ENCODE results near the gene EEF1B2.

DNA sequence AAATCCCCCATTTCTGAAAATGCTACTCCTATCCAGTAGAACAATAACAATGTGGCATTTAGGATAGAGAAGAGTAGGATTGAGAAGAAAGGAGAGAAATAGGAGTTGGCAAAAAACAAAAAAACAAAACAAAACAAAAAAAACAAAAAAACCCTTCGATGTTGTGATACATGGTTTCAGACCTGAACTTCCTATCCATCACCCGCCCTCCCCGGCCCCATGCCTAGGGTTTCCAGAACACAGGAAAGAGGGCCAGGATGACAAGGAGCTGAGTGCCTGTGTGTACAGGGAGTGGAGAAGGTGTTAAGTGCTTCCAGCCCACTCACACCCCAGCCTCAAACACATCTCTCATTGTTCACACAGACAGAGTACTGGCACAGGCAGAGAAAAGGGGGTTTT lies 6.4 kb downstream of the NRP2 start:
- PRO-cap, result no peak

DNA sequence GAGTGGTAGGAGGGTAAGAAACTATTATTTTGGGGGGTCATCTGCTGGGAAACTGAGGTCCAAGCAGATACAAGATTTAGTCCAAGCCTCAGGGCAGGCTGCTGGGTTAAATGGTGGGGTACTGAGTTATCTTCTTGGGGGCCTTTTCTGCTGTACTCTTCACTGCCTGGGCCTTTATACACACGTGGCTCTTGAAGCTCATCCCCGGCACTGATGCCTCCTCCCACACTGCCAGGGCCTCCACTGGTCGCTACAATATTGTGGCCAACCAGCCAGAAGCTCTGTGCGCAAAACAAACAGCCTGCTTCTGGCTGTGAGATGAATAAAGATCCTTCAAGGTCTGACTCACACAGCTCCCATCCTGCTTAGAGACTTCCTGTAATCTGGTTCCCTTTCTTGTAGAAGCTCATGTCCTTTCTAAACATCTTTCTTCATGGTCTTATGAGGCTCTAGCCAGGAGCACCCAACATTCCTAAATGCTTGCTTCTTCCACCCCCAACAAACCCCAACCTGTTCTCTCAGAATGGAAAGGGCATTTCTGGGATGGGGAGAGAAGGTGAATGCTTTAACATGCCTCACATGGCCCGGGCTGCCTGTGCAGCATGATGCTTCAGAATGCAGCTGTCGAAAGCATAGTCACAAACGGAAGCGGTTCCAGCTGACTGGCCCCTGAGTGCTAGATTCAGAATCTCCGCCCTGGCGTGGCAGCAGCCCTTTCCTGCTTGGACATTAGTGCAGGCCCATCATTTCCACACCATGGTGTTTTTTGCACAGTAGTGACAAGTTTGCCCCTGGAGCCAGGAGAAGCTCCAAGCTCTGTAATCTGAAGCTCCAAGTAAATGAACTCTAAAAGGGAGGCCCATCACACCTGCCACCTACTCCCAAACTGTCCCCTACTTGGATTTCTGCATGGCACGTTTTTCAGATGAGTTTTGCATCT lies 24.6 kb downstream of the NRP2 start:
- PRO-cap, result no peak

GRCh38 chr2:205707654-205708808 lies 25.7 kb downstream of the NRP2 start:
- PRO-cap, result no peak

DNA sequence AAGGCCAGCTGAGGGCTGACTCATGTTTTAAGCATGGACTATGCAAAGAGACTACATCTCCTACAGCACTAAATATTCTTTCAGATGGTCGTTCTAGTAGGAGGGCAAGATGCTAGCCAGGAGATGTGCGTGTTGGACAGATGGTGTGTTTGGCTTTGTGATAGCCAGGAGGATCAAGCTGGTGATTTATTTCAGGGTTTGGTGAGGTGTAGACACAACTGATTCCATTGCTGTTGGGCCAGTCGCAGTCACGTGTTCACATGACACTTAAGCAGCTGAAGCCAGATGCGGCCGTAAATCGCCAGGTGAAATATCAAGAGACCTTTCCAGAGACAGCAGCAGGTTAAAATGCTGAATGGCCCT lies 75.9 kb downstream of the NRP2 start:
- PRO-cap, result no peak

- PRO-cap, result no peak
Observed at GRCh38 chr2:205768135-205768676, 85.9 kb downstream of the NRP2 start.

- PRO-cap, result no peak
Observed at GRCh38 chr2:205984456-205984855, 101.5 kb downstream of the INO80D start.

- PRO-cap, result no peak
Observed at GRCh38 chr2:206158203-206158700, 992 bp downstream of the NDUFS1 start.

DNA sequence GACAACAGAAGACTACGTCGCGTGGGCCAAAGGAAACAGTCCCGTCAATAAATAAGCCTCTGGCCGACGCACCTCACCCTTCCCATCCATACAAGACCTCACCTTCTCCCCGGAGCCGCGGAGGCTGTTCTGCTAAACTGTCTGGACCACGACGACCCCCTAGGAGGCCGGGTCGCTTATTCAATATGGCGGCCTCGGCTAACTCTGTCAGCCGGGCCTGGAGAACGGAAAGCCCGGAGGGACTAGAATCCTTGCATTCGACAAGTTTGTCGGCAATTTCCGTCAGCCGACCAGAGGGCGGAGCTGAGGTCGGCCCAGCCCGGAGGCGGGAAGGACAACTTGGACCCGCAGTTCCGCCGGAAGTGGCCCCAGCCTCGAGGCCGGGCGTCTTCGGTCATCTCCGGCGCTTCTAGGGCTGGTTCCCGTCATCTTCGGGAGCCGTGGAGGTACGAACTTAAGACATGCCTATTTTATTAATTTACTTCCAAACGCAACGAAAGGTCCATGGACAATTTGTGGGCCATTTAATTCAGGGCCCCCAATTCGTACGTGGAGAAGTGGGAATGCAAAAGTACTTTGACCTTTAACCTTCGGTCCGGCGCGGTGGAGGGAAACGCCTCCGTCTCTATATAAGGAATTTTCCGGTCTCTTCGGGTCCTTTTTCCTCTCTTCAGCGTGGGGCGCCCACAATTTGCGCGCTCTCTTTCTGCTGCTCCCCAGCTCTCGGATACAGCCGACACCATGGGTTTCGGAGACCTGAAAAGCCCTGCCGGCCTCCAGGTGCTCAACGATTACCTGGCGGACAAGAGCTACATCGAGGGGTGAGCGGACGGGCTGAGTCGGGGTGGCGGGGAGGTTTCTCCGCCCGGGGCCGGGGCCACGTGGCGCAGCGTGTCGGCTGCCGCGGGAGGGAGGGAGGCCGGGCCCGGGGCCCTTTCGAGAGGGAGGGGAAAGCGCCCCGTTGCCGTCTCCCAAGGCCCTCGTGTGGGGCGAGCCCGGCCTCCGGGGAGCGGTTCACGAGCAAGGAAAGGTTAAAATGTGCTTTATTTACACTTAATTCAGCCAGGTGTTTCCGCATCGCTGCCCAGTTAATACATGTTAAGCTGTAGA lies at the start of gene EEF1B2:
TSS of gene EEF1B2 (plus strand) at position 657 of the 1,110 bp plus-strand sequence.
- PRO-cap, result unidirectional peak, plus-strand start at position 653 of the sequence; bidirectional peak, plus-strand start at position 985 of the sequence, minus-strand start at position 912 of the sequence

- PRO-cap, result no peak
Observed at GRCh38 chr2:206962915-206963287, 23.6 kb downstream of the CPO start.

DNA sequence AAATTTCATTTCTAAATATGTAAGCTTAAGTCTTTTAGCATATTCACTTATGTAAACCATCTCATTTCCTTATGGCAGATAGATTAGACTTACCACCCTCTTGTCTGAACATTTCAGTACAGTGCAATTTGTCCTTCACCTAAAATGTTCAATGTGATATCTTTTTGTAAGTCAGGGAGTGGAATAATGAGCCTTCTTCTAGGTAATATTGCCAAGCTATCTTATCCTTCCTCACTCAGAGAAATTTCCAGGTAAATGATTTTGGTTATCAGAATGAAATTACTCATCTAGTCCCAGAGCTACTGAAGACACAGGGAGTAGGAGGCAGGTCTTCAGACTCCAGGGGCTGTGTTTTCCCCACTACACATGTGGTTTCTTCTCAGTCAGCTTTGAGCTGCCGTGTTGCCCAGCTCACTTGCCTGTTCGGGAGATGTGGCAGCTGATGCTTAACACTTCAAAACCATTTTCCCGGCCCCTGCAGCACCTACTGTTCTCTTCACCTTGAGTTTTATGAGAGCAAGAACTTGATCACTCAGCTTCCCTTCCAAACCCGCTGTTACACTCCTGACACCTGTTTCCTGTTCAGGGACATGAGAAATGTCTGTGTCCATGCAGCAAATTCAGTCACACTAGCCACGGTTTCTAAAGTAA lies 92.1 kb downstream of the KLF7 start:
- PRO-cap, result no peak

DNA sequence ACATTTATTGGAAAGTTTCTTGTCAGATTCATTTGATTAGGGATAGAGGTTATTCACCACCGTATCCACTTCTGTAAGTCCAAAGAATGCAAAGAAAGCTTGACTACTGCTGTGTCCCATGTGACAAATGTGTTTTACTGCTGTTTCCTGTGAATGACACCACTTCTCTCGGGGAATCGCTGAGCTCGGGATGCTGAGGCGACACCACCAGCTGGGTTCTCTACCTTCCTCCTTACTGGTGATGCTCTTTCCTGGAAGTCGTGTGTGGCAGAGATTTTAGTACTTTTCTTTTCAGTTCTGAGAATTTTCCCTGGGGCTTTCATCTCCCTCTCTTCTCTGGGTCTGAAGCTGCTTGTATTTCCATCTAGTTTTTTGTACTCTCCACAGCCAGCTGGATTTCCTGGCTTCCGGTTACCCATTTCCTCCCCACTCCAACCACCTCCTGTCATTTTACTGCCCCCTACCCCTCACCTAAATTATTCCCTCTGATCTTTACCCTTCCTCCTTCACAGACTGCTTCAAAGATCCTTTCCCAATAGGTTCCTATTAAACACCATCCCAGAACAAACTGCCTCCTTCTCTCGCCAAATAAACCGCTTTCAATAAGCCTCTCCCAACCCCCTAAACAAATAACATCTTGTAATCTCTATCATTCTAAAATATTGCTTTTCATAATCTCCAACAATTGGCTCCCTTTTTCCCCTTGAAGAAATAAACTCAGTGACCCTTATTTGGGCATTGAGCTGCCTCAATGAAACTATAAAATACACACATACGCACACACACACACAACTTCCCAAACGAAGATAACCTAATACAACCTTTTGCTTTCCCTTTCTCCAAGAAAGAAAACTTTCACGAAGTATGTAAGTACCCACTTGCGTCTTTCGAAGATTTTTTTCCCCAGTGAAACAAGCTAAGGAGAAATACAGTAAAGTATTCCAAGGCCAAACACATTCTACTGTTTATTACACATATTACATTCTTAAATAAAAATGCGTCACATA lies 91.3 kb downstream of the KLF7 start:
- PRO-cap, result no peak

DNA sequence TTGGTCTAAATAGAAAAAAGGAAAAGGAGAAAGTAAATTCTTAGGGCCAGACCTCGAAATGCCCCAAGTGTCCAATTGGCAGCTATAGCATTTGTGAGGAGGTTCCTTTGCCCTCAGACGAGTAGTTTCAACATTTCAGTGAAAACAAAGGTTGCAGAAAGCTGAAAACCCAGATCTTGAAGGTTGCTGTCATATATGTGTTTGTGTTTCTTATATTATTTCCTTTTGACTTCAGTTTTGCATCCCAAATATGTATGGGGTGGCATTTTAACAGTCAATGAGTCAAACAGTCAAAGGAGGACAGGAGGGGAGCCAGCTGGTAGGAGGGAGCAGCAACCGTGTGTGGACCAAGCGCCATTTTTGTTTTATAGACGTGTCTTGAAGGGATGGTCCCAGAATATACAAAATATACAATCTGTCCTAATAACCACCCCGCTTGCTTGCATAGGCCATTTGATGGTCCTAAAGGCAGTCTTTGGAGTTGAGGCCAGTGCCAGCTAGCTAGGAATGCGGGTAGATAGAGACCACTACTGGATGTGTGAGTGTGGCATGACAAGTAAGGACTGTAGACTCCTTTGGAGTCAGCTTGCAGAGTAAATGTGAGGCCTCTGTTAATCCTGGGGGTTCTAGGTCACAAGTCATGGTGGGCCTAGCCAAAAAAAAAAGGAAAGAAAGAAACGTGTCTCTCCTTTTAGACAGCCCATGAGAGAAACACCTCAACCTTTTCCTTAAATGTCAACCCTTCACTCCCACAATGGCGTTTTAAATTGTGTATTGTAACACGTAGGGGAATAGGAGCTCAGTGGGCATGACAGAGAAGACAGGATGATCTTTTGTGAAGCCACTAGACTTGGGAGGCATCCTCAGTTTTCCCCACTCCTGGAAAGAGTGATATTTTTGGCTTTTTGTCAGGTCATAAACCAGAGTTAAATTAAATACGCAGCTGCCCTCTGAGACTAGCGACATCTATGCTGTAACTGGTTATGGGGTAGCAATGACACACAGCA lies 86.3 kb downstream of the KLF7 start:
- PRO-cap, result no peak

DNA sequence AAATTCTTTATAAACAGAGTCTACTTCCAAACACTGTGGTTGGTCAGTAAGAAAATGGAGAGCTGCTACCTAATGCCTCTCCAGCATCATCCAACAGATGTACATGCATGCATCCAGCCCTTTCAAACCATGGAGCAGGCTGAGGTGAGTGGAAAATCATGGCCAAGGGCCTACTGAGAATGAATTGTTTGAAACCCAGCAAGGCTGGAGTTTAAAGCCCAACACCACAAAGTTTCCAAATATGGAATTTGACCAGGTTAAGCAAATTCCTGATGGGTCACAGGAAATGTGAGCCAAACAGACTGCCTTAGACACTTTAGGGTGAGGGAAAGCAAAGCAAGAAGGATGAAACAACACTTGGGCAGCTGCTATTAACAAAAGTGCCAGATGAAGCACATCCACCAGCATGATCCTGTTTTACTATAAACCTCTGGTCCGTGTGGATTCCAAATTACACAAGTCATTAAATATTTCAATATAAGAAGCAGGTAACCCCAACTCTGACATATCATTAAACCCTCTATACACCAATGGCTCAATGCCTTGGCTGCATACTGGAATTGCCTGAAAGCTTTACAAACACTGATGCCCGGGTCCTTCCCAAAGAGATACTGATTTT lies 9.3 kb downstream of the KLF7 start:
- PRO-cap, result no peak

DNA sequence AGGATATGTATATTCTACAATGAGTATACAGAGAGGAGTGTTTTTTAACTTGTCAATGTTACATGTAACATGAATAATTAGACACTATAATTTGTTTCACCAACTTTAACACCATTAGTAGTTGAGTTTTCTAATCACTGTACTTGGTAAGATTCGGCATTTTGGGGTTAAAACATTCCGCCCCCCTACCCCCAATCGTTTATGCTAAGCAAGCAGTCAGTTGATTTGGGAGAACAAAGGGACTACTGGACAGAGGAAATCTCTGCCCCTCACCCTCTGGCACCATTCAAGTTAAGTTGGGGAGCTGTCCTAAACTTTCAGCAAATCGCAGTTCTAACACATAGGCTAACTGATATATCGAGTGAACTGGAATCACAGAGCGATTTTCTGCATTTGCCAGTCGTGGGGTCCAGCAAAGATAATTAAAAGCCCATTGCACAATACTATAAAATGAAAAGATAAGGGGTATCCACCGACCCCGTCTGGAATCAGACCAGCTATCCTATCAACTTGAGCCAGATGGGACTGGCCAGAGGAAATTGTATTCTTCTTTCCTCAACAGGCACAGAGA lies 5.6 kb downstream of the KLF7 start:
- PRO-cap, result no peak

DNA sequence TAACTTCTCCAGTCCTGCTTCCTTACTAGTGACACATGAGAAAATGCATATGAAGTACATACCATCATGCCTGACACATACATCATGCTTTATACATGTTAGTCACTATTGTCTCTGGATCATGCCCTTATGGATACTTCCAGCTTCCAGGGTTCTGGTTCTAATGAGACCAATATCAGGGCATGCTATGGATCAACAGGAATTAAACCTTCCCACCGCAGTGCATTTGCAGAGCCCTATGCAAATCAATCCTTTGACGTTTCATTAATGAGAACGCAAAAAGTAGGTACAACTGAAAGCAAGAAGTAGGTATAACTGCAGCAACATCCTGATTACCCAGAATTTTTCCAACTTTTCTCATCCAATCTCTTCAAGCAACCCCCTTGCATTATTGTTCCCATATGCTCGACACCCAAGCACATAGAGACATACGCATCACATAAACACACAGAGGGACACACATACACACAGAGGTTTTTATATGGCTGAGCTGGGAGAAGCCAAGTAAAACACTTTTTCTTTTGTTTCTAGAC lies 168.2 kb upstream of the KLF7 start:
- PRO-cap, result no peak

GRCh38 chr2:207337098-207337506 lies 171.4 kb upstream of the KLF7 start:
- PRO-cap, result no peak

DNA sequence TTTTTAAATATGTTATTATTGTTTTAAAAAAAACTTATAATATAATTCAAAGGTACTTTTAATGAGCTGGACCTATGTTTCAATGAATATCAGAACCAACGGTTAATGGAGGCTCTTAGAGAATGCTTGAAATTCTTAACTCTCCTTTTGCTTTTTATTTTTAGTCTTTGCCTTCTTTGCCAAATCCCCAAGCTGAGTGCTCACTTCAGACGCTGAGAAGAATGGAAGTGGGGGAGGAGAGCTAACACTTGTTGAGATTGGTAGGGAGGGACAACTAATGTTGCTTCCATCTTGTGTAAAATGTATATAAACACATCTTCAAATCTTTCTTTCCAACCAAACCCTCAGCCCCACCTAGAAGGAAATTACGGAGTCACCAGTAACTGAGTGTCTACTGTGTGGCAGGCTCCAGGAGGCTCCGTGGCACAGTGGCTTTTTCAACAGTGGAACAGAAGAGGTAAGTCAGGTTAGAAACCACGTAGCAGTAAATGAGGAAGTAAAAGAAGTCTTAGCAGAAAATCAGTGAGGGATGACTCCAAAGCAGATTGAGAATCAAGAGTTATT lies 45.2 kb upstream of the CREB1 start:
- PRO-cap, result no peak

GRCh38 chr2:207759963-207760847 lies 9.5 kb downstream of the FZD5 start:
- PRO-cap, result no peak

GRCh38 chr2:207769443-207769556 lies 406 bp downstream of the FZD5 start:
- PRO-cap, result no peak

DNA sequence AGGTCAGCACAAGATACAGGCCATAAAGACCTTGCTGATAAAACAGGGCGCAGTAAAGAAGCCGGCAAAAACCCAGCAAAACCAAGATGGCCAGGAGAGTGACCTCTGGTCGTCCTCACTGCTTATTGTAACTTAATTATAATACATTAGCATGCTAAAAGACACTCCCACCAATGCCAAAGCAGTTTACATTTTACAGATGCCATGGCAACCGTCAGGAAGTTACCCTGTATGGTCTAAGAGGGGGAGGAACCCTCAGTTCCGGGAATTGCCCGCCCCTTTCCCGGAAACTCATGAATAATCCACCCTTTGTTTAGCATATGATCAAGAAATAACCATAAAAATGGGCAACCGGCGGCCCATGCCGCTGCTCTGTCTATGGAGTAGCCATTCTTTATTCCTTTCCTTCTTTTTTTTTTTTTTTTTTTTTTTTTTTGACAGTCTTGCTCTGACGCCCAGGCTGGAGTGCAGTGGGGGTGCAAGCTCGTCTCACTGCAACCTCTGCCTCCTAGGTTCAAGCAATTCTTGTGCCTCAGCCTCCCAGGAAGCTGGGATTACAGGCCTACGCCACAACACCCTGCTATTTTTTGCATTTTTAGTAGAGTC lies 2.8 kb upstream of the FZD5 start:
- PRO-cap, result no peak